ENCODE data around the genes NWD2, C4orf19 and PGM2.

DNA sequence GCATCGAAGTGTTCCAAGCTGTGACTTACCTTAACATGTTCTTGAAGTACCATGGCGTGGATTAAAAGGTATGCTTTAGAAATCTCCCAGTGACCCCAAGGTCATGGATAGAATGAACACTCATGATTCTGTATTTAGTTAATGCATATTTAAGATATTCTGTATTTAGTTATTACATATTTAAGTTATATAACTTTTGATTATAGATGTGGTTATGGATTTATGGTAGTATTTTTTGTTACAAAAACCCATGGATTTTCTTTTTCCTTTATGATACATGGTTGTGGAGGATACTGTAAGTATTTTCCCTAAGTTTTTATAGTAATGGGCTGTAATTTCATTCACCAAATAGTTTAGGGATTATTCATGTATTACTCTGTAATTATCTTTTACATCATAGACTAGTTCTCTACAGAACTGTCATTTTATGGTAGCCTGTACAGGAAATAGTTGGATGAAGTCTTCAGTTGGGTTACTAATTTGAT is 41.8 kb downstream of the RBPJ start:
- RRBS = no CpG with 5 or more reads among the region's 2 CpGs

DNA sequence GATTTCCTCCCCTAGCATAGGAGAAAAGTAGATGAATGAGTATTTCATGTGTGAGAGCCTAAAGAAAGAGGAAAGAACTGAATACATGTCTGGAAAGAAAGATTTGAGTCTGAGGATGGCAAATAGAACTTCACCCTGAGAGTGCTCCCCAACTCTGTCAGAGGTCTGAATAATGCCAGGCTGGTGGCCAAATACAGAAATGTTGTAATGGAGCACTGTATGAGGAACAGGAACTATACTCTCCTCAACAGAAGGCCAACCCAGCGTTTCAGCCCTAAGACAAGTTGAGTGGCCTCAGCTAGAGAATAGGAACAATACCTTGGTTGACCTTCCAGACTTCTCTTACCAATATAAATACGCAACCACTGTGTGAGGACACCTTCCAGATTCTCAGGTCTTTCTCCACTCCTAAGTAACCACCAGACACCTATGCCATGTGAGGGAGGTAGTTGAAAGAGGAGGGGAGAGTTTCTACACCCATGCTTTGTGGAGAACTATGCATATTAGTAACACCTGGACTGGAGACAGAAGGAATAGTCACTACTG is 94.5 kb upstream of the STIM2 start:
- RRBS = no CpG with 5 or more reads among the region's 2 CpGs

GRCh38 chr4:29911827-29912158 is 808.4 kb upstream of the PCDH7 start:
- RRBS = no CpG with 5 or more reads among the region's 4 CpGs

DNA sequence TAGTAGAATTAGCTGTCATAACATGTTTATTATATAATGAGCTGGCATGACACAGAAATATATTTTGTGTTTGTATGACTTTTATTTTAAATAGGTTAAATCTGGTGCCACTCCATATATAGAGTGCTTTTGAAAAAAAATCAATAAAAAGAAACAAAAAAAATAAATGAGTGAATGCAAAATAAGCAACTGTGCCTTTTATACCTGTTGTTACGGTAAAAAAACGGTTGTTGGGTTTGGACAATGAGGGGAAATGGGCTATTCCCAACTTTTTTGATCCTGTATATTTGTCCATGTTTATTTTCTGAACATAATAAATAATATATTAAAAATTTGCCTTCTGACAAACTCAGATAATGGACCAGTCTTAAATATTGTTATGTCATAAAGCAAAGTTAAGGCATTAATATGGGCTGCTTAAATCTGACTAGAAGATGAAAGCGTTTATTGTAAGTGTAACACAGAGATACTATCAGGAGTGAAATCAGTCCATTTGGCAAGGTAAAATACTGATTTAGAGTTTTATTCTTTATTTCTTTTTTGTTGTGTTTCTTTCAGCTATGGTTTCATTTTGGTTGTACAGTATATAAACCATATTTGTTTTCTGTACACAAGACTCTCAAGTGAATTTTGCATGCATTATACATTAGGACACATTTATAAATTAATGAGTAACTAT is 425.3 kb downstream of the PCDH7 start:
- RRBS = no CpG with 5 or more reads among the region's 3 CpGs

DNA sequence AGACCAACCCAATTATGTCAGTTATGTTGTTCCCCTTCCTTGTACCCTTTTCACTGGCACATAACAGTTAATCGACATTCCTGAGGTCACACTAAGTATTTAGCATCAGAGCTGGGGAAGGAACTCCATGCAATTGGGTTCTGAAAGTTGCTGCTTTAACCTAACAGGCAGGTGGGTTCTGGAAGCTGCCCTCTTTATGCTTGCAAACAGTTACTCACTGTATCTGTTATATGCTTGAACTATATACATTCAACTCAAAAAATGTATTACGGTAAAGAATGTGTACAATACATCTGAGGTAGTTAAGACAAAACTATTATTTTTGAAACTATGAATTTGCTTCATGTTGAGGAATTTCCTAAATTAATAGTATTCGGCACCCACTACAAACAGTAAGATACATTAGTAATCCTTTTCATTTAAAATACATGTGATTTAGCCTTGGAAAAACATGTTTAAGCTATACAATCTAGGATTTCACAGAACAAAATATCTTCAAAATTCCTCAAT is 90.4 kb downstream of the ARAP2 start:
- RRBS = no CpG with 5 or more reads among the region's 3 CpGs

DNA sequence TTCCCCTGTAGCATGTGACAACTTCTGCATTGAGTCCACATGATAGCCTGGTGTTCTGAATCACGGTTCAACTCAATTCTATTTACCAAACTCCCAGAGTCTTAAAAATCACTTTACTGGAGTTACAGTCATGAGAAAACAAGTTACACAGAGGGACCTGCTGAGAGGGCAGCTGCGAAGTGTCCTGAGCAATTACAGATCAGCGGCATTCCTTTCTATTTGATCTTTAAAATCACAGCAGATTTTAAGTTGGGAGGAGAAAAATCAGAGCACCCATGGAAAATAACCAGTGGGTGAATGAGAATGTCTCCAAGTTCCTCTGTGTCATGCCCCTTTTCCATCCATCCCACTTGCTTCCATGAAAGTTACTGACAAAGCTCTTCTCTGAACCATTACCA is 46.4 kb upstream of the NWD2 start:
- RRBS = no CpG with 5 or more reads among the region's 3 CpGs

DNA sequence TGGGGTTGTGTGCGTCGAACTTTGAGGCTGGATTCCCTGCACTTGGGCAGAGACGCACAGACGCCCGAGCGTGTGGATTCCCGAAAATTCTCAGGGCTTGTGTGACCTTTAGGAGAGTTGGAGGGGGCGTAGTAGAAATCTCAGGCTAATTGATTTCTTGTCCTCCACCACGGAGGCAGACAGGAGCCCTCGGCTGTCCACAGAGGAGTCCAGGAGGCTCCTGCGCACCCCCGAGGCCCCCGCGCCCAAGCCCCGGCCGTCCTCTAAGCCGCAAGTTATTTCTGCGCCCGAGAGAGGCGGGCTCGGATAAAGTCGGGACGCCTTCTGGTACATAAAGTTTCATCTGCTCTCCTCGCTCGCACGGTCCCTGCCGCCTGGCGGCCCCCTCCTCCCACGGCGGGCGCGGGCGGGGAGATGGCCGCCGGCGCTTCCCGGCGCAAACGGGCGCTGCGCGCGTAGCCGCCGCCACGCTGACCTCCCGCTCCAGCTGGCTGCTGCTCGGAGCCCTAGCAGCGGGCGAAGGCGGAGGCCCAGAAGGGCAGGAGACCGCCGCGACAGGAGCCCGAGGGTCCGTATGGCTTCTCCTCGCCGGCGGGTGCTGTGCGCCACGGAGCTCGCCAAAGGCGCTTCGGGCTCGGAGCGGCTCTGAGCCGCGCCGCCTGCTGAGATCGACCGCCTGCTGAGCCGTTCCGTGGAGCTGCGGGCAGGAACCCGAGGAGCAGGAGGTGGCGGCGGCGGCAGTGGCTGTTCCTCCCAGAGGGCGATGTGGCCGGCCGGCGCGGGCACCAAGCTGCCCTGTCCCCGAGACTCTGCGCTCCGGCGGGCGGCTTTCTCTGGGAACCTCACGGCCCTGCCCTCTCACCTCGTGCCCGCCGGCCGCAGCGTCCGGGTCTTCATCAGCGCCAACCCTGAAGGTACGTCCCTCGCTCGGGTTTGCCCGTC is at the start of gene NWD2:
TSS of gene NWD2 (plus strand) at position 439 of the 942 bp plus-strand sequence.
- RRBS = 6% methylated on average over 12 of the region's 100 CpGs

DNA sequence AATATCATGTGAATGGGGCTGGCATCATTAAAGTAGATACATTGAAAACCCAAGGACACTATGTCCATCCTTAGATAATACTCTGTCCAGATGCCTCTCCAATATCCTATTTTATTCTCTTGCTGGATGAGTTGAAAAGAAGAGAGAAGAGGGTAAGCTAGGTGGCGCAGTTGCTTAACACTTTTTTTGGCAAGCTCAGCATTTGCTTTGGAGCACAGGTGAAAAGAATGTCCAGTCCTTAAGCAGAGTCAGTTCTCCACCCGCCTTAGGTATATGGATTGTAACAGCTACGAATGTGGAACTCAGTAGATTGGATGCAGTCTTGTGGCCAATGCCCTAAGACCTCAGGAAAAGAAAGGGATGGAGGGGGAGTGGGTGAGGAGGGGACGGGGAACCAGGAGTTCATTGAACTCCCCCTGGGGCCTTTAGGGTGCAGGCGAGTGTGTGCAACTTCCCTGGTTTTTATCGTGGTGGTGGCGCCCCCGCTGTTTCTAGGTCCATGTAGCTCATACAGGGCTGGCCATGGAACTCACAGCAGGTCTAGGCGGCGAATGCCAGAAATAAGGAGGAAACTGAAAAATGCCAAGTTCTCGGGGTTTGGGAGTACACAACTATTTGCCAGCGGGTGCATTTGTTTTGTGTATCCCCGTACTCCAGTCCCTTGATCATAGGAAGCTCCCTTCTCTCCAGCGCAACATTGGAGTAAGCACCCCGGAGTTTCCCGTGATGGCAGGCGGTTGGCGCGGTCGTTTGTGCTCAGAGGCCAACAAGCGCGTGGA is 590 bp upstream of the C4orf19 start:
- RRBS = 3% methylated on average over 7 of the region's 22 CpGs

DNA sequence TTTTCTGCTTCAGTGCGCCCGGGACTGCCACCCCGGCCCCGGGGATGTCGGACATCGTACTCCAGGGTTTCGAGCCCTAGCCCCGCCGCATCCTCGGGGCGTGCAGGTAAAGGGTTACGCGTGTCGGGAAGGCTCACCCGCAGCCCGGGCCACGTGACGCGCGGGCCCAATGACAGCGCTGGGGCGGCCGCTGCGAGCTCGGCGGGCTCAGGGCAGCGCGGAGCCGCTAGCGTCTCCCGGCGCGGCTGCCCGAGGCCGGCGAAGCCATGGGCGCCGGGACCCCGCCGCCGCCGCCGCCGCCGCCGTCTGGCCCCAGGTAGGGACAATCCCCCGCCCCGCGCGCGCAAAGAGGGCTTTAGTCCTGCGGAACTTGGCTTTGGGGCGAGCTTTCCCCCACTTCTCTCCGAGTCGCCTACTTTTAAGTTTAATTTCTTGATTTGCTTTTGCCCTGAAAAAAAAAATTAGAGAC is at the start of gene C4orf19:
TSS of gene C4orf19 (plus strand) at position 201 of the 469 bp plus-strand sequence.
- RRBS = 3% methylated on average over 17 of the region's 55 CpGs

DNA sequence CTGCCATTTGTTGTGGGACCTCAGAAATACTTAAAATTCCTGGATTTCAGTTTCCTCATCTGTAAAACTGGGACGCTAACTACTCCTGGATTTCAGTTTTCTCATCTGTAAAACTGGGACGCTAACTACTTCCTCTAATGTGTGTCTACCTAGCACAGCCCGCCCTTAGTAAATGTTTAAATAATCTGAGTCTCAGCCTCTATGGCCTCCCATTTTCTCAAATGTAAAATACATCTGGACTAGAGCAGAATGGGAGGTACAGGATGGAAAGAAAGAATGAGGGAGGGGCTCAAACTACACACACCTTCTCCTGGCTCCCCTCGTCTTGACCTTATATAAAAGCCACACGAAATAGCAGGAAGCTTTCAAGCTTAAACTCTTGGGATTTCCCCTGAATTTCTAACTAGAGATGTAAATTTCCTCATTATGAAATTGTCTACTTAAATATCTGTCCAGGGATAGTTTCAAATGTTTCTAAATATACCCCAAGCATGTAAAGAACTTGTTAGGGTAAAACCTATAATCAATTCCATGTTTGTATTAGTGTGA is 10.7 kb downstream of the C4orf19 start:
- RRBS = no CpG with 5 or more reads among the region's 5 CpGs

DNA sequence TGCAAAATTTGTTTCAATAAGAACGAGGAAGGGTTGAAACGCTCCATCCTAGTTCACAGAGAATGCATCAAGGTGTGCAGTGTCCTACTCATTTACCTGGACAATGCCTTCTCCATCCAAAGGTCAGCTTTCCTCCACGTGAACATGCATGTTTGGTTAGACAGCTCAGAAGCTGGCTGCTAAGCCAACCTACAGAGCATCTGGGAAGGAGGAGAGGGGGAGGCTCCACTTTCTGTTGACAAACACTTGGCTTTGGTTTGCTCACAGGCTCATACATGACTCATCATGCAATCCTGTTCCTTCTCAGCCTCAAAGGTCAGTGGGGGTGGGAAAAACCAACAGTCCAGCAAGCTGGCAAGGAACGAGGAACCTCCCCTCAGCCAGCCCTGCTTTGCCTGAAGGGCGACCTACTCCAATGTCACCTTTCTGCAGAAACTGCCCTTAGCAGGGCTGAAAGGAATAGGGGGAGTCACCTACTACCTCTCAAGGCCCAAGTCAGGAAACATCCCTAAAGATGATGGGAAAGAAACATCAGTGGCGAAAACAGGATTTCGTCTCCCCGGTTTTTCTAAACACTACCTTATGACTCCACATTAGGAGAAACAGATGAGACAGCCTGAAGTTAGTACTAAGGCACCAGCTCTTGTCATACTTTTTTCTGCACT is 38.0 kb downstream of the RELL1 start:
- RRBS = no CpG with 5 or more reads among the region's 8 CpGs

DNA sequence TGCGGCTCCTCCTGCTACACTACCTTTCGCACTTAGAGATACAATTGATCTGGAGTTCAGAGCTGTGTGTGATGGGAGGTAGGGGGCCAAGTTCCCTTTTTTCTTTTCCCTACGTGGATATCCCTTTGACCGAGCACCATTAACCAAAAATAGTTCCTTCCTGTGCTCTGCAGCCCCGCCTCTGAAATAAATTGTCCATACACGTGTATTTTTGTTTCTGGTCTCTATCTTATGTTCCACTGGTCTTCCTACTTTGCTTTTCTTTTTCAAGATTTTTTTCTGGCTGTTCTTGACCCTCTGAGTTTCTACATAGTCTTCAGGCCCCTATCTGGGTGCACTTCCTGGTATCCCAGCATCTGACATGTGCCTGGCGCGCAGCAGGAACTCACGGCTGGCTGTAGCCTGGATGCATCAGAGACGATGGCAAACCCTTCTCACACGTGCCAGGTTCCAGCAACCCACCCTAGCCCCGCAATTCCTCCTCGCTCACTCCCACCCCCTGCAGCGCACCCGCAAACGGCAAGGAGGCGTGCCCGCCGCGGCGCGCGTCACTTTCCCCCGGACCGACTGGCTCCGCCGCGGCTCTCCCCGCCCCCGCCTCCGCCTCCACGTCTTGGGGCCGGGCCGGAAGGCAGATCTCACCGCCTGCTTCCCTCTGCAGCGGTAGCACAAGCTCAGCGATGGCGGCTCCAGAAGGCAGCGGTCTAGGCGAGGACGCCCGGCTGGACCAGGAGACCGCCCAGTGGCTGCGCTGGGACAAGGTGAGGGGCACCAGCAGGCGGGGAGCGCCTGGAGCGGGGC is at the start of gene PGM2:
TSS of gene PGM2 (plus strand) at position 634 of the 801 bp plus-strand sequence.
- RRBS = 1% methylated on average over 21 of the region's 47 CpGs

- RRBS = 84% methylated on average over 5 of the region's 33 CpGs
Observed at GRCh38 chr4:37889595-37890398, 1.1 kb upstream of the TBC1D1 start.

- RRBS = no CpG with 5 or more reads among the region's 10 CpGs
Observed at GRCh38 chr4:37991304-37992375, 31.4 kb downstream of the PTTG2 start.

DNA sequence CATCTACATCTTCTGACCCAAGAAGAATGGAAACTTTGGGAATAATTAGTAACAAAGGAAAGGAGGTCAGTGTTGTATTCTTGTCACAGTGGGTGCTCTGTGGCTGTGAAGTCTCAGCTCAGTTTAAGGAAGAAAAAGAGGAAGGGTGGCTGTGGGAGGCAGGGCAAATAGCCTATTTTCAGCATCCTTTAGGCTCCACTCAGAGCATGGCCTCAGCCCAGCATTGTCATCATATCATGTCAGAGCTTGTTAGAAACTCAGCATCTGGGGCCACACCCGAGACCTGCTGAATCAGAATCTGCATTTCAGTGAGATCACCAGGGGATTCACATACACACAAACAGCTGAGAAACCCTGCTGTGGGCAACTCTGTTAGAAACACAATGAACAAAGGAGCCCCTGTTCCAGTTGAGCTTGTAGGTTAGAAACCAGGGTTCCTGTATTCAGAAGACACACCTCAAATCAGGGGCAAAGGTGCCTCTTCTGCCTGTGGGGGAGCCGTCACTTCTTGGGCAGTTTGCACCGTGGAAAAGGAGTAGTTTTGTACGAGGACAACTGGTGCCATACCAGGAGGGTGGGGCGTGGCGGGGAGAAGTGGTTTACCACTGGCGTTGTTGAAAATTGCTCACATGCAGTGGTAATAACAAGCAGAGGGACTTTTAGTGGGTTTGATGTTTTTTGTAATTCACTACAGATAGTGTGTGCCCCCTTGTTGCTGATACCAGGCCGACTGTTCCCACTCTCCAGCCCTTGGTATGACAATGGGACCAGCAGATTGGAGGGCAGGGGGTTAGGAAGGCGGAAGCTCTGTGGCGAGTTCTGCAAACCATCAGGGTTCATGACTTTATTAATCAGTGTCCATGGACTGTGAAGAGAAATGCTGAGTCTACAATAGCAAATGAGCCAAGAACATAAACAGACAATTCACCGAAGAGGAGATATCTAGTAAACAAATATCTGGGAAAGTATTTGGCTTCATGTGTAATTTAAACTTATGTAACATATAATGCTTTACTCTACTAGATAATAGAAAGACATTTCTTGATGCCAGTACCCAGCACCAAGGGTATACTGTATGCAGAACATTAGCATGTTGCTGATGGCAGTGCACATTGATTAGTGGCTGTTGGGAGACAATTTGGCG is 169.0 kb downstream of the PTTG2 start:
- RRBS = no CpG with 5 or more reads among the region's 12 CpGs

- RRBS = no CpG with 5 or more reads among the region's 6 CpGs
Observed at GRCh38 chr4:38179833-38180496, 219.8 kb downstream of the PTTG2 start.

GRCh38 chr4:38230104-38230948 is 270.1 kb downstream of the PTTG2 start:
- RRBS = no CpG with 5 or more reads among the region's 11 CpGs

GRCh38 chr4:38634163-38634748 is 29.7 kb upstream of the KLF3 start:
- RRBS = no CpG with 5 or more reads among the region's 2 CpGs

- RRBS = under 1% methylated on average over 8 of the region's 26 CpGs
Observed at GRCh38 chr4:38662905-38663338, 1.1 kb upstream of the KLF3 start.

Data from GM19239 (cell line).